Mononuclear cell (primary cell): ENCODE measurements around a stretch of chr5.

DNA sequence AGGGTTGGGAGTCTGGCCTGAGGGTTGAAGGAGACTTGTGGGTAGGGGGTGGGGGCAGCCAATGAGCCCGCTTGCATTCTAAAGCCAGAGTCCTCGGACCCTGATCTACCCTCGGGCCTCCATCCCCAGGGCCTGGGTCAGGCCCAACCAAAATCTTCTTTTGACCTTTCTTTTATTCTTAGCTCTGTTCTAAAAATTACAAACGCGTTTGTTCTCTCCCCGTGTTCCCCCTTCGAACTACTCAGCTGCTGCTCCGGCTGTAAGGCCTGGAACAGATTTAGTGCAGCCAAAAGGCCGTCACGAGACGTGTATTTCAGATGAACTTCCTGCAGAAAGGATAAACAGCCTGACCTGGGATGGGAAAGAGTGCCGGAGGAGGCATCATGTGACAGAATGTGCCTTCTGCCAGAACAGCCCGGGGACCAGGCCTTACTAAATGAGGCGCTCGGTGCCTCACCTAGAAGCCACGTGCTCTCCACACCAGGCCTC is 94.6 kb downstream of the PPARGC1B start:
- RRBS, result 67% methylated on average over 1 of the region's 16 CpGs

GRCh38 chr5:149839287-149839527 is 105.4 kb downstream of the PDE6A start:
- RRBS, result no CpG with 5 or more reads among the region's 3 CpGs

- RRBS, result 26% methylated on average over 4 of the region's 8 CpGs
These were observed 4.5 kb downstream of the PDE6A start for GRCh38 chr5:149940008-149940532.

DNA sequence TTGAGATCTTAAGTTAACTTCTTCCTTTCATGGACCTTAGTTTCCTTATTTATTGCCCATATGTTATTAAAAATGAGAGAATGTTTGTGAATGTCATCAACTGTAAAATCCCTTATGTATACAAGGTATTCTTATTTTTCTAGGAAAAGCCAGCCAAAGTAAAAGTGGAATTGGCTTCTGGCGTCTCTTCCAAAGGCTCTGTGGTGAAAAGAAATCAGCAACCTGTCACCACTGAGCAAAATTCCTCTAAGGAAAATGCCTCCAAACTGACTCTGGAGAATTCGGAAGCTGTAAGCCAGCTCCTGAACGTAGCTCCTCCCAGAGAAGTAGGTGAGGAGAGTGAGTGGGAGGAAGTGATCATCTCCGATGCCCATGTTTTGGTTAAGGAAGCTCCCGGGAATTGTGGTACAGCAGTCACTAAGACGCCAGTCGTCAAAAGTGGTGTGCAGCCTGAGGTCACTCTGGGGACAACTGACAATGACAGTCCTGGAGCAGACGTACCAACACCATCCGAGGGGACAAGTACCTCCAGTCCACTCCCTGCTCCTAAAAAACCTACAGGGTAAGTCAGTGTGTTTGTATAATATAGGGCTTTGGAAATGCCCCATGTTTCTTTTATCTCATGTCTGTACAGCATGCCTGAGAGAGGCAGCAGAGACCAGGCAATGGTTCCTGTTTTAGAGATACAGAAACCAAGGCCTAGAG is 23.7 kb downstream of the HMGXB3 start:
- RRBS, result no CpG with 5 or more reads among the region's 9 CpGs

DNA sequence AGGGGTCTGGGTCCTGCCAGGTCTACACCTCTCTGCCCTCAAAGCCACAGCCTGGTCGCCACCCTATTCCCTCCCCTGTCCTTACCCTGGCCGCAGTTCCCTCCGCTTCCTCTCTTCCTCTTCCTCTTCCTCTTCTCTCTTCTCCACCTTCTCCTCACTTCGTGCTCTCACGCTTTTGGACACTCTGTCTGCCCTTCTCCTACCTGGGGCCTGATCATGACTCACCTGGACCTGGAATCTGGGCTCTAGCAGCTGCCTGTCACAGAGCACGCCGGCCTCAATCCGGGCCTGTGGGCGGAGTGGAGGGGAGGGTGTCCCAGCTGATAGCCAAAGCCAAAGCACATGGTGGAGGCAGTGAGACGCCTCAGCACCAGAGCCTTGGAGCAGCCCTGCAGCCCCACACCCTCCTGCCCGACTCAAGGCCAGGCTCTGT is 26.8 kb upstream of the CSF1R start:
- RRBS, result no CpG with 5 or more reads among the region's 11 CpGs

GRCh38 chr5:150162041-150162526 is 4.5 kb upstream of the CDX1 start:
- RRBS, result no CpG with 5 or more reads among the region's 3 CpGs

DNA sequence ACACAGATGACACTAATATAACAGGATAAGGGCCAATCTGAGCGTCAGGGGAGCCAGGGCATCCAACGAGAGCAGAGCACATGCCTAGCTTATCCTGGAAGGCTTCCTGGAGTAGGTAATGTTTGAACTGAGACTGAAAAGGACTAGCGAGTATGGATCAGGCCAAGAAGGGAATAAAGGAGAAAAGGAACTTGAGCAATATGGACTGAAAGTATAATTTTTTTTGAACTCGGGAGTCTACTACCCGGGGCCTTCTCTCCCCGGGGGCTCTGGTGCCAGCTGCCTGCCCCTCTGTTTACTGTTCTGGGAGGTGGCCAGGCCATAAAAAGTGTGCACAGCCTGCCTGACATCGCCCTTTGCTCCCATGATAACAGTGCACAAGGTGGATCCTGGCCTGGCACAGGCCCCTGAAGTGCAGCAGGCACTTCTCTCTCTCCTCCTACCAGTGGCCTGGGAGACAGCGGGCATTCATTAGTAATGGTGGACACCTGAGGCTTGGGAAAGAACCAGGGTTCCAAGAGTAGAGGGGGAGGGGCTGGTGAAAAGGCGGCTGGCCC is 4.7 kb upstream of the SLC6A7 start:
- RRBS, result no CpG with 5 or more reads among the region's 9 CpGs

GRCh38 chr5:150244393-150244598 is 45.3 kb downstream of the CAMK2A start:
- RRBS, result no CpG with 5 or more reads among the region's 5 CpGs

GRCh38 chr5:150339979-150340592 is 17.4 kb upstream of the TCOF1 start:
- RRBS, result no CpG with 5 or more reads among the region's 5 CpGs

DNA sequence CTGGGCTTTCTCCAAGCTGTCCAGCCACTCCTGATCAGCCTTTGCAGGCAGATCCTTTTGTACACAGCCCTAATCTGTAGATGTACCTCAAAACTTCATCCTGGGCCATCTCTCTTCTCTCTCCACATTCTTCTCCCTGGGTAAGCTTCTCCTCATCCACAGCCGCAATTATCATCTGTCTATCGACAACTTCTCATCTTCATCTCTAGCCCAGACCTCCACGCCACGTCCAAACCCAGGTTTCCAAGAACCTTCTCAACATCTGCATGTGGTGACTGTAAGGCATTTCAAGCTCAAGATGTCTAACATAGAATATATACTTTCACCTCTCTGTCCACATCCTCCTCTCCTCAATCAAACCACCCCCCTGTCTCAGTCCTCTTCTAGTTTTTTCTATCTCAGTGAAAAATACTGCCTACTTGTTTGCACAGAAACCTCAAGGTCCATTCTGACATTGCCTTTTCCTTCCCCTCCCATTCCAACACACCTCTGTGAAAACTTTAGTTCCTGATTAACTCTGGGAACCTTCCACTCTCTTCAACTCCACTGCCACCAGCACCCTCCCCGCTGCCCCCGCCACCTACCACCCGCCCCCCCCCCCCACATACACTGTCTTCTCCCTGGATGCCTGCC is 2.5 kb upstream of the TCOF1 start:
- RRBS, result no CpG with 5 or more reads among the region's 7 CpGs

GRCh38 chr5:150409672-150410461 is 2.8 kb downstream of the CD74 start:
- RRBS, result no CpG with 5 or more reads among the region's 15 CpGs

- RRBS, result no CpG with 5 or more reads among the region's 10 CpGs
These were observed 6.2 kb downstream of the RPS14 start for GRCh38 chr5:150443242-150443822.

DNA sequence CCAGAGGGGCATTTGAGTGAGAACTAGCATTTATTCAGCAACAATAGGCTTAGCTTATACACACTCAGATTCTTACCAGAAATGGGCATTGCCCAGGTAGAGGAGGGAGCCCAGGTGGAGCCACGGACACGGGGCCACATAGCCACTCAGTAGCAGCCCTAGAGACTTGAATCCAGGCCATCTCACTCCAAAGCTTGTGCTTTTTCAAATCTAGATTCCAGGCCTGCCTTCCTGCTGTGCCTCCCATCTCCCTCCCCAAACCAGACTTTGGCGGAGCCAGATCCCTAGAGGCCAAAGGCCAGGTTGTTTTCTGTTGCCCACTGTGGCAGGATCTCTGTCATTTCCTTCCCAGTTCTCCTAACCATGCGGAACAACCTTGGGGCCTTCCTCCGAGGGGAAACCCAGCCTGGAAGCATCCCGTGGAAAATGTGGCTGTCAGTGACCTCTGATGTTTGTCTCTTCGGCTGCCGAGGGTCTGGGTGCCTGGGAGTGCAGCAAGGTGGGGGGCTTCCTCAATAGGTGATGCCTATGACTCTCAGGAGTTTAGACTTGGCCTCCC is 16.4 kb upstream of the RPS14 start:
- RRBS, result no CpG with 5 or more reads among the region's 8 CpGs

DNA sequence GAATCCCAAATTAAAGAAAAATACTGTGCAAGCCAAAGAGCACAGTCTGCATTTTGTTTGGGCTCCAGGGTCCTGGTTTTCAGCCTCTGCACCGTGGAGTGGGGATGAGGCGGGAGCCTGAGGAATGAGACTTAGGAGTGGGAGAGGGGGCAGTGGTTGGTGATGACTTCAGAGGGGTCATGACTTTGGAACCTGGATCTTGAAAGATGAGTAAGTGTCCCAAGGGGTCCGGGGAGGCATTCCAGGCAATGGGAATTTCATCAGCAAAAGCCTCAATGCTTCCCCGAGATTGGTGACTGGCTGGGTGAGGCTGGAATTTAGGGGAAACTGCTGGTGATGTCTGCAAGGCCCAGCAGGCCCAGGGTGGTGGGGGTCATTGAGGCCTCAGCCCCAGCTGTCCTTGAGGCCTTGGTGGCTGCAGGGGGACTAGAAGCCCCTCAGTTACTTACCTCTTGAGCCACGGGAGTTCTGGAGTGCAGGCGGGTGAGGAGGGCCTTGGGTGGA is 7.5 kb downstream of the NDST1 start:
- RRBS, result no CpG with 5 or more reads among the region's 6 CpGs

DNA sequence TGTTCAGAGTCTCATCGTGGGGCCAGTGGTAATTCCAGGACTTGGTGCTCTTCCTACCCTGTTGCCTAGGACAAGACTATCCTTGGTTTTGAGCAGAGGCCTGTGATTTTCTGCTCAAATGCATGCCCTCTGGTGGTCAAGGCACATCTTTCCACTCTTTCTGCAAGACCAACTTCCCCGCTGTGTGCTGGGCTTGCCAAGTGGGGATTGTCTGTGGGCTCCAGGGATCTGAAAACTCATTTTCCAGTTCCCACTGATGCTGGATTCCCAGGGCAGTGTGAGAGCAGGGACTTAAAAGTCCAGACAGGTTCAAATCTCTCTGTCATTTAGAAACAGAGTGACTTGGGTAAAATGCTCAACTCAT is 15.9 kb downstream of the NDST1 start:
- RRBS, result no CpG with 5 or more reads among the region's 2 CpGs

DNA sequence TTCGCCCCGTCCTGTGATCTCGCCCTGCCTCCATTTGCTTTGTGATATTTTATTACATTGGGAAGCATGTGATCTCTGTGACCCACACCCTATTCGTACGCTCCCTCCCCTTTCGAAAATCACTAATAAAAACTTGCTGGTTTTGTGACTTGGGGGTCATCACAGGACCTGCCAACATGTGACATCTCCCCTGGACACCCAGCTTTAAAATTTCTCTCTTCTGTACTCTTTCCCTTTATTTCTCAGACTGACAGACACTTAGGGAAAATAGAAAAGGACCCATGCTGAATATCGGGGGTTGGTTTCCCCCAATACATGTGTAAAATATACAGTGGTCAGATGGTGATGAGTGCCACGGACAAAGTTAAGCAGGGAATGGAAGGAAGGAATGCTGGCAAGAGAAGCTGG is 29.7 kb downstream of the NDST1 start:
- RRBS, result no CpG with 5 or more reads among the region's 8 CpGs

GRCh38 chr5:150644188-150645135 is 4.0 kb downstream of the SYNPO start:
- RRBS, result no CpG with 5 or more reads among the region's 10 CpGs

GRCh38 chr5:150648798-150649415 is 8.4 kb downstream of the SYNPO start:
- RRBS, result 91% methylated on average over 4 of the region's 19 CpGs

GRCh38 chr5:150656069-150656384 is 5.0 kb upstream of the MYOZ3 start:
- RRBS, result 6% methylated on average over 6 of the region's 13 CpGs

DNA sequence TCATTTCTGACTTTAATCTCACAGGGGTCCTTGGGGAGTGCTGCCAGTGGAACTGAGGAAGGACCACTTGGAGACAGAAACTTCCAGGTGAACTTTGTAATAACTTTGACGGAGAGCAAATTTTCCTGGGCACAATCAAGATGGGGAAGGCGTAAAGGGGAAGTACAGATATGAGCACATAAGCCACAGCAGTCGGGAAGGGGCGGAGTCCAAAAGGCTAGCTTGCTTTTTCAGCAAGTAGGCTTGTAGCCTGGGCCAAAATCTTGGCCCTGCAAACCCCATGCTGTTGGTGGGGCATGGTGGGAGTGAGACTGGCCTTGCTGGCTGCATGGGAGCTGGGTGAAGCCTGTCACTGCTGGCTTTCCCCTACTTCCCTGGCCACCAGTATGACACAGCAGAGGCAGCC is 24.3 kb downstream of the DCTN4 start:
- RRBS, result no CpG with 5 or more reads among the region's 4 CpGs